Umbilical cord (tissue), 2 donors: ENCODE data around the gene CCDC27.

- RAMPAGE, long total RNA = no peak
Measured at GRCh38 chr1:3113636-3114508, 44.9 kb downstream of the PRDM16 start.

- RAMPAGE, long total RNA = no peak
Measured at GRCh38 chr1:3168737-3169038, 99.7 kb downstream of the PRDM16 start.

DNA sequence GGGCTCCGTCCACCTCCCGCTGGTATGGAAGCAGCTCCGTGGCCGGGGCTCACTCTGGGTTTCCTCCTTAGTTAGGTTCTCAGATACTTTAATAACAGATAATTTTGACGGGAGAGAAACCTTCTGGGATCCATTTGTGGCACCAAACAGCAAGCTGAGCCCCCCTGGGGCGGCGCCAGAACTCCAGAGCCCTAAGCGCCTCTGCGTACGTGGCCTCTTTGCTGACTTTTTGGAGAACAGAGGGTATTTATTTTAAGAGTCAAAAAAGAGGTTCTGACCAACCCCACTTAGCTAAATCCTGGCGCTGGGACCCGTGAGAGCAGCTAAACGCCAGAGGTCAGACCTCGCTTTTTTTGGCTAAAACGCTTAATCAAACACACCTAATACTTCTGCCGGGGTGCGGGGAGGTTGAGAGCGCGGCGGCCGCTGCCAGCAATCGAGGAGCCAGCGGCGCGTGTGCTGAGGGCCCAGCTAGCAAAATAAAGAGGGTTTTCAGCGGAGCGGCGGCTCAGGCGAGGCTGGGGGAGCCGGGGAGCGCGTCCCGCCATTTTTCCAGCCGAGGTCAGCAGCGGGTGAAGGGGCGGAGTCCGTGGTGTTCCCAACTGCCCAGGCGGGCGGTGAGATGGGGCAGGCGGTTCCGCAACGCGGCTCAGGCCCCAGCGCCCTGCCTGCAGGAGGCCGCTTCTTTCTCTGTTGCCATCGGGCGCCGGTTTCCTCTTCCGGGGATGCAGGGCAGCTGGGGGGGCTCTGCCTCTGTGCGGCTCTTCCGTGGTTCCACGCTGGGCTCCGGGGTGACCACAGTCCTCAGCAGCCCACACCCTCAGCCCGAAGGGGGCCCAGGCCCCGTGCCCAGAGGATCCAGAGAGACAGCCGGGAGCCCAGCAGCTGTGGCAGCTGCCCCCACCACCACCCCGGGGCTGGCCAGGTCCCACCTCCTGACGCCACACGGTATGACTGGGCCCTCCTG, 171.8 kb downstream of the PRDM16 start:
- RAMPAGE, long total RNA = no peak

GRCh38 chr1:3431944-3432269, 22.6 kb upstream of the ARHGEF16 start:
- RAMPAGE, long total RNA = no peak

DNA sequence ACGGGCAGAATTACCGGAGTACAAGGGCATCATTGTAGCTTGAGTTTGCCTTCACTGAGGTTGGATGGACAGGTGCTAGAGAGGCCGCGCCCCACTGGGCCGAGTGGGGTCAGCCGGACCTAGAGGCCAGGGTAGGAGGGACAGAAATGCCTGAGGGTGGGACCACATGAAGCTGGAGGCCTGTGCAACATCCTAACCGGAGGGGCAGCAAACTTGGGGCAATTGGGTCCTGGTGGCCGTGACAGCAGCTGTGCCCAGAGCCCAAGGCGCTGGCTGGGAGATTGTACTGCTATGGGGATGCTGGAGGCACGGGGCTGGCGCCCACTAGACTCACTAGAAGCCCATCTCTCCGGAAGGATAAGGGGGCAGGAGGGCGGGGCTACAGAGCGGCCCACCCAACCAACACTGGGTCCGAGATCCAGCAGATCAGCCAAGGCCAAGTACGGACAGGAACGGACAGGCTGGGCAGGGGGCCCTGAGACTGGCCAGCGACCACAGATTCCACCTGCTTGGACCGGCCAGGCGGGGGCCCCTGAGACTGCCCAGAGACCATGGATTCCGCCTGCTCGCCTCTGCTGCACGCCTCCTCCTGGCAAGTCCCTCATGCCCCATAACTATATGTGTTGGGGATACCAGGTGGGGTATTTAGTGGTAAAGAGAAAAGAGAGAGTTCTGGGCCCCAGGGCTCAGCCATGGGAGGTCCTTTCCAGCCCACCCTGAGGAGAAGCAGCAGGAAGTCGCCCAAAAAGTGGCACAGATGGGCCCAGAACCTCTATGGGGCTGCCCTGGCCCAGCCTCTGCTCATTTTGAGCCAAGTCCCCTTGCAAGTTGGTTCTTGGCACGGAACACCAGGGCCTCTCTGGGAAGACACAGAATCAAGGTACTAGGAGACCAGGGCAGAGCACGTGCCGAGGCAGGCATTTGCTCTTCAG, 3.0 kb downstream of the ARHGEF16 start:
- RAMPAGE, long total RNA = no peak

- RAMPAGE, long total RNA = no peak
Measured at GRCh38 chr1:3460049-3460618, 5.7 kb downstream of the ARHGEF16 start.

- RAMPAGE, long total RNA = no peak
Measured at GRCh38 chr1:3467640-3468040, 13.2 kb downstream of the ARHGEF16 start.

- RAMPAGE, long total RNA = no peak
Measured at GRCh38 chr1:3471276-3472385, 17.2 kb downstream of the ARHGEF16 start.

GRCh38 chr1:3678935-3679582, 26.7 kb downstream of the TP73 start:
- RAMPAGE, long total RNA = no peak

DNA sequence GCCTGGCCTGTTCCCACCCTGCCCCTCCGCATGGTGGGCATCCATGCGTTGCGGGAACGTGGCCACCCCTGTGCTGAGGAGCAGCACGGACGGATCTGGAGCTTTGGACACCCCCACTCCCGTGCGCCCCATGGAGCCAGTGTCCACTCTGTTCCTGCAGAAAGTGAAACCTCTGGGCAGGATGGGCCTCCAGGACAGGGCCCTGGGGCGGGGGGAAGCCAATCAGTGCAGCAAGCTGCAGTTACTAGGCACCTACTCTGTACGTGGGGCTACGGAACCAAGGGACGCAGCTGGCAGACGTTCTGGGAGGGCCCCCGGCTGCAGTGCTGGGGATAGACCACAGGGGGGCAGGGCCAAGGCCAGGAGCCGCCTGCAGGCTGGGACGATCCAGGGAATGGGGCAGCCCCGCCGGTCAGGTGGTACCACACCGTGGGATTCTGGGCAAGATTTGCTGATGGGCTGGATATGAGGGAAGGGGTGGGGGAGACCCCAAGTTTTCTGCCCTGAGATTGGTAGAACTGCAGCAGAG, 43.2 kb downstream of the TP73 start:
- RAMPAGE, long total RNA = no peak

- RAMPAGE, long total RNA = no peak
Measured at GRCh38 chr1:3719218-3719665, 33.0 kb upstream of the CCDC27 start.

- RAMPAGE, long total RNA = no peak
Measured at GRCh38 chr1:3752253-3752570, at the start of gene CCDC27. TSS of gene CCDC27 (plus strand) at chr1:3752450.

DNA sequence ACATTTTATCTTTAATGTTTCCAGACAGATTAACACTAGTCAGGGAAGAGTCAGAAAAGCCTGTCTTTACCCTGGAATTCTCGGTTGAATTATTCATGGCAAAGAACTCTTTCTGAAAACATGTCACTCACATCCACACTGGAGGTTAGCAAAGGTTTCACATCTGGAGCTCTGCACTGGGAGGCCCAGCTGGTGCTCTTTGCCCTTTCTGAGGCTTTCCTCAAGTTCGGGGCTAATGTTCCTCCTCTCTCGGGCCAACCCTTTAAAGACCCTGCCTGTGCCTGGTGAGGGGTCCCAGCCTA, 265.9 kb upstream of the C1orf174 start:
- RAMPAGE, long total RNA = no peak

GRCh38 chr1:4622816-4623201, 31.6 kb upstream of the AJAP1 start:
- RAMPAGE, long total RNA = no peak

GRCh38 chr1:4796355-4797008, 142.1 kb downstream of the AJAP1 start:
- RAMPAGE, long total RNA = no peak

- RAMPAGE, long total RNA = no peak
Measured at GRCh38 chr1:4963089-4963624, 308.7 kb downstream of the AJAP1 start.

DNA sequence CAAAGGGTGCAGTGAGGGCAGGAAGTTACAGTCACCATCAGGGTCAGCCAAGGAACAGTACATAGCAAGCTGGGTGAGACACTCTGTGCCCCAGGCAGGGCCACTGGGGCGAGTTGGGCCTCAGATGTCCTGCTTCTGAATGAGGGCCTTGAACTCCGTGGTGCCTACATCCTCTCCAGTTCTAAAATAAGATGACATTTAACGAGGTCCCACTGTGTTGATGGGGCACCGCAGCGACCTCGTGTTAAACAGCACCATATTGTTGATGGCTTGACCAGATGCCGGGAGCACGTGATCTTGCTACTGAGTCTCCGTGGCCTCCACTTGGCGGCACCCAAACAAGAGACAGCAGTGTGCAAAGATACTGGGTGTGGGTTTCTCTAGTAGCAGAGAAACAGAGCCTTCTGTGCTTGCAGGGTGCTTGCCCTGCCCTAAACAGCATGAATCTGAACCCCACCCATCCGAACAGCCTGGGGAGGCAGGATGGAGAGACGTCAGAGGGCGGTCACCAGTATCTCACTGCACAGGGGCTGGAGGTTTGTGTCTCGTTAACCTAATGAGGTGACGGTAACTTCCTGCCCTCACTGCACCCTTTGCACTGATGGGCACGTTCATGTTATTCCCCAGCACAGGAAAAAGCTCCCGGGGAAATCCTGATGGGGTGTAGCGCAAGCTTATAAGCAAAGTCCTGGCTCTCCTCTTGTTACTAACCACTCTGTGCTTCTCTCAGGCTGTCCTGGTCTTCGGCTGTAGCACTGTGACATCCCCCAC, 324.4 kb downstream of the AJAP1 start:
- RAMPAGE, long total RNA = no peak

- RAMPAGE, long total RNA = no peak
Measured at GRCh38 chr1:5810097-5810597, 182.1 kb downstream of the NPHP4 start.

- RAMPAGE, long total RNA = no peak
Measured at GRCh38 chr1:6016174-6017010, 24.2 kb upstream of the NPHP4 start.

DNA sequence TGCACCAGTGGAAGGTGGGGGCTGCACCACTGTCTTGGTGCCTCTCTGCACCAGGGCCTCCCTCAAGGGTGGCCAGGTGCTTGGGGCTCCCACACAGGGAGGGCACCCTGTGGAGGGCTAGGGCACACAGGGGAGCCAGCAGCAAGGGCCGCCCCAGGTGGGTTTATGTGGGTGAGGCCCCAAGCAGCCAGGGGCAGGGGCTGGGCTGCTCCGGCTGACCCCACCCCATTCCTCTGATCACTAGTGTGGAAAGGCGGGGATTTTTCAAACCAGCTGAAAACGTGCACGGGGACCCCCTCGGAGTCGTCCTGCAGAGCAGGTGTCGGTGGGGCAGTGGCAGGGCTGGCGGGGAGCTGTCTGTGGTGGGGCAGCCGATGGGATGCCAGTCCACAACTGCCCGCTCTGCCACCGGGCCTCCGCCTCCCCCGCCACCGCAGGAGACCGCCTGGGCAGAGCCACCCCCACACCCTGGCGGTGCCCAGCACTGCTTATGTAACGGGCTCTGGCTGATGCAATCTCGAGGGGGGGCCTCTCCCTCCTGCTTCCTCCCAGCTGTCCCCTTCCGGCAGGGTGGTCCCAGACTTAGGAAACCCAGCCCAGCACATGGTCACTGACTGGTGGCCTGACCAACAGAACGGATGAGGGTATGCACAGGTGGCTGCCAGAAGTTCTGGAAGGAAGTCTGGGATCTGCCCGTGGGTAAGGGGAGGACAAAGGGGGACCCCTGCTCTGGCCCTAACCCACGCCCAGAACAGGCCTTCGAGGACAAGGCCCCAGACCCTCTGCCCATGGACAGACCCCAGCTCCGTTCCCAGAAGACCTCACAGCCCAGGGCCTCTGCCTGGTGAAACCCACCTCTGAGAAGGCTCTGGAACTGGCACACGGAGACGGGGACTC, 9.4 kb downstream of the CHD5 start:
- RAMPAGE, long total RNA = no peak